Bronchus fibroblast of lung (primary cell): ENCODE measurements around a stretch of chr2.

- RAMPAGE, long total RNA, result no peak
Observed at GRCh38 chr2:111705549-111706401, 178.2 kb downstream of the ANAPC1 start.

GRCh38 chr2:112012364-112012887 is 42.6 kb upstream of the TMEM87B start:
- RAMPAGE, long total RNA, result no peak

DNA sequence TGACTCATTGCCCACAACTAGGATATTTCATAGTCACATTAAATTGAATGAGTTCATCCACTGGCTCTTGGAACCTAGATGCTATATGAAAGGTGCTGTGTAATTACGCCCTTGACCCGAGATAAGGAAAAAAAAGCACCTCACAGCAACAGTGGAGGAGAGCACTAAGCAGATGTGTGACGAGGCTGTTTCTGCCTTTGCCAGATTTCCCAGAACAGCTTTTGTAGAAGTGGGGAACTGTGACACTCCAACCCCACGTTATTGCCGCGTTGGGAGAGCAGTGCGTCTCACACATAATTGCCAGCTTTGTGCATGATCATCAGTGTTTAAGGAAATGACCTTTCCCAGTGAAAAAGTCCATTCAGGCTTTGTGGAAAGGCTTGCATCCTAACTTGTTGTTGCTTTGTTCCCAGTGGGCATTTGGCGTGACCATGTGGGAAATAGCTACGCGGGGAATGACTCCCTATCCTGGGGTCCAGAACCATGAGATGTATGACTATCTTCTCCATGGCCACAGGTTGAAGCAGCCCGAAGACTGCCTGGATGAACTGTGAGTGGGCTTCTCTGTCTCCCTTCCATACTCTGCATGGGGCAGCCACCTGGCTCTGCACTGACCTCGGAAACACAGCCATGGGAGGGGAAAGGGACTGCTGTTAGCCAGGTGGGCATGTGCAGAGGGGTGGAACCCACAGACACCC is 33.1 kb upstream of the TMEM87B start:
- RAMPAGE, long total RNA, result no peak

DNA sequence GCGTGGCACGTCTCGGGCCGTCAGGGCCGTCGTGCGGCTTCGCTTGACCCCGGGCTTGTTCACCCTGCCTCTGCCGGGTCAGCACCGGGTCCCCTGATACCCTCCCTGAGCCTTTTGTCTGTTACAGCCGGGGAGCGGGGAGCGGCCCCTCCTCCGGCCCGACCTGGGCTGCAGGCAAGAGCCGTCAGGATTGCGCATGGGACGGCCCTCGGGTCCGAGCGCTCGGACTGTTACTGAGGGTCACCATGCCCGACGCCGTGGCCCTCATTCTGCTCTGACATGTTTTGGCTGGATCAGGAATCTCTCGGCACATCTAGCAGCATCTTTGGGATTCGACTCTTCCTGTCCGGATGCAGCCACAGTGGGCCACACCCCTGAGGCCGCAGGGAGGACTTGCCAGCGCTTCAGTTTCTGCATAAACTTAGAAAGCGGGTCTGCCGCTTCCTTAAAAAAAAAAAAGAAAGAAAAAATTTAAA is 749 bp downstream of the TMEM87B start:
- RAMPAGE, long total RNA, result no peak

DNA sequence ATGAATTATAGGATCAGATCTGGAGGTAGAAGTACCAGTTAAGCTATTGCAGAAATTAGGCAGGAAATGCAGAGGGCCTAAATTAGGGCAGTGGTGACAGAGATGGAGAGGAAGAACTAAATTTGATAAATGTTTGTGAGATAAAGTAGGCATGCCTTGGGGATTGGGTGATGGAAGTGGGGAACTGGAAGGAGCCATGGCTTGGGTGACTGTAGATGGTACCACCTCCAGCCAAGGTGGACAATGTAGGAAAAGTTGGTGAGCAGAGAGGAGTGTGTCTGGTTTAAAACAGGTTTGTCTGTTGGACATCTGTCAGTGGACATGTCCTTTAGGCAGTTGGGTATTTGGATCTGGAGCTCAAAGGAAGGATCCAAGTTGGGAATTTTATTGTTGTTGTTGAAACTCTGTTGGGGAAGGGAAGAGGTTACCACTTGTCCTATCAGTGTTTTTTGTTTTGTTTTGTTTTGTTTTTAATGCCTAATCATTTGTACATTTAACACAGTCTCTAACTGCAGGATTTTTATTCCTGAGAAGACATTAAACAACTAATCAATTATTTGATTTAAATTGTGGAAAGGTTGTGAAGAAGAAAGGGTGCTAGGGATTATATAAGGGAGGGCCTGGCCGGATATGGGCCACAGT is 3.8 kb downstream of the TMEM87B start:
- RAMPAGE, long total RNA, result no peak

DNA sequence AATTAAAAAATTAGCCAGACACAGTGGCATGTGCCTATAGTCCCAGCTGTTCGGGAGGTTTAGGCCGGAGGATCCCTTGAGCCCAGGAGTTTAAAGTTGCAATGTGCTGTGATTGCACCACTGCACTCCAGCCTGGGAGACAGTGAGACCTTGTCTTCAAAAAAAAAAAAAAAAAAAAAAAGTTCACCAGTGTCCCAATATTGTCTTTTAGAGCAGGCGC is 10.3 kb downstream of the TMEM87B start:
- RAMPAGE, long total RNA, result no peak

DNA sequence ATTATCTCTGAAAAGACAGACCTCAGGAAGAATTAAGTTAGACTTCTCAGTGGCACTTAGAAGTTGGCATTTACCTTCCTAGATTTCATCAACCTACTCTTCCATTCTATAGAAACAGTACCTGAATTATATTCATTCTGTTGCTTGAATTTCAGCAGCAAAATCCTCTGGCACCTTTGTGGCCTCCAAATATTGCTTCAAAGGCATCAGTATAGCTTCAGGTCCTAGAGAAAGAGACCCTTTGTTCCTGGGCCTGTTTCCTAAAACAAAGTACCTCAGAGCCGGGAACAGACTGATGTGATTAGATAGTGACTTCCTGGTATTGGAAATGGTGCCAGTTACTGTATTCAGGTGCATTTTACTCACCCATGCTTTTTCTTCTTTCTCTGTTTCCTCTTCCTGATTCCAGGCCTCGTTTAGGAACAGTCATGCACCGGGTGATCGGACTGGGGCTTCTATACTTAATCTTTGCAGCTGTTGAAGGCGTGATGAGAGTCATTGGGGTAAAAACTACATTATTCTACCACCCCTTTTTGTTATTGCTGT is 34.2 kb downstream of the TMEM87B start:
- RAMPAGE, long total RNA, result no peak

- RAMPAGE, long total RNA, result no peak
Observed at GRCh38 chr2:112155514-112155907, 17.3 kb downstream of the FBLN7 start.

DNA sequence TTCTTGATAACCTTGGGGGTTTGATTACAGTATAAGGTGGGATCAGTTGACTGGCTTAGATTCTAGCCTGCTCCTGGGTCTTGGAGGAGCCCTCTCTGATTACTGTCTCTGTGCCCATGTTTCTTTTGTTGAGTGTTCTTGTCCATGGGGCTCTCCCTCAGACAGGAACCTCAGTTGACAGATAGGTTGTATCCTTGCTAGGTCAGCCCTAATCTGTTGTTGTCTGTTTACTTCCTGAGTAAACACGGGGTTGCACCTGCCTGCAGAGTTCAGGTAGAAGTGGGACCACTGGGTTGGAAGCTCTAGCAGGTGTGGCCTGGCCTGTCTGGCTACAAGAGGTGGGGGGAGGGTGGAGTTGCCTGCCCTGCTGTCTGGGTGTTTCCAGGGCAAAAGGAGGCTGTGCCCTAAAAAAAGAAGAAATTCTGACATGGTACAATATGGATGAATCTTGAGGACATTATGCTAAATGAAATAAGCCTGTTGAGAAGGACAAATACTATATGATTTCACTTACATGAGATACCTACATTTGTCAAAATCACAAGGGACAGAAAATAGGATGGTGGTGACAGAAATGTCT is 32.7 kb downstream of the ZC3H8 start:
- RAMPAGE, long total RNA, result no peak

DNA sequence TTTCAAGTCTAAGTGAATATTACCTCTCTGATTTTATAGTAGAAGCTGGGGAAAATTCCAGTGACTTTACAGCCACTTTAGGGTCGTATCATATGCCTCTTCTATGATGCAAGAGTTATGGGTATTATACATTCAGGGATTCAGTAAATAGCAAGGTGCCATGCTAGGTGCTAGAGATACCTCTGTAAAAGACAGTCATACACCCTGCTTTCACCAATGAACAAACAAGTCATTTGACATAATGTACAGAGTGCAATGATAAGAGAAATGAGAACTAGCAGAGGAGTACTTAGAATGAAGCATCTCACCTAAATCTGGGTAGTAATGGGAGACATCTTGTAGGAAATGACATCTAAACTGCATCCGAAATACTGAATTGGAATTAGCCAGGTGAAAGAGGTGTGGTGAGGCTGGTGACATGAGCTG is 21.2 kb downstream of the ZC3H6 start:
- RAMPAGE, long total RNA, result no peak

DNA sequence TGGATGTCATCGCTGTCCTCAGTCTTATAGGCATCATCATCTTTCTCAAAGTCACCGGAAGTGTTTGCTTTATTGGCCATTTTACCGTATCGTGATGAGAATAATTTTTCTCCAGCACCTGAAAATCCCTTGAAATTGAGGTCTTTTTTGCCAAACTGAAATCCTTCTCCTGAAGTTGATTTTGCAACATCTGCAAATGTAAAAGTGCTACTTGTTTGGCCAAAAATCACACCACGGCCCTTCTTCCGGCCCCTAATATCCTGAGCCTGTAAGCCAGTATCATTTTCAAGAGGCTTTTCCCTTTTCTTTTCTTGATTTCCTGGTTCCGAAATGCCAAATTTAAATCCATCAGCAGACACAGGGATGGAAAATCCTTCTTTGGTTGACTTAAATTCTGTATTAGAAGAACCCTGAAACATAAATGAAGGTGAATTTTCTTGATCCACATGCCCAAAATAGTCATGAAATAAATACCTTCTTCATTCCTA is 43.6 kb downstream of the RGPD8 start:
- RAMPAGE, long total RNA, result no peak

- RAMPAGE, long total RNA, result no peak
Observed at GRCh38 chr2:112543014-112543129, 607 bp downstream of the POLR1B start.

GRCh38 chr2:112543130-112543703 is 952 bp downstream of the POLR1B start:
- RAMPAGE, long total RNA, result no peak

DNA sequence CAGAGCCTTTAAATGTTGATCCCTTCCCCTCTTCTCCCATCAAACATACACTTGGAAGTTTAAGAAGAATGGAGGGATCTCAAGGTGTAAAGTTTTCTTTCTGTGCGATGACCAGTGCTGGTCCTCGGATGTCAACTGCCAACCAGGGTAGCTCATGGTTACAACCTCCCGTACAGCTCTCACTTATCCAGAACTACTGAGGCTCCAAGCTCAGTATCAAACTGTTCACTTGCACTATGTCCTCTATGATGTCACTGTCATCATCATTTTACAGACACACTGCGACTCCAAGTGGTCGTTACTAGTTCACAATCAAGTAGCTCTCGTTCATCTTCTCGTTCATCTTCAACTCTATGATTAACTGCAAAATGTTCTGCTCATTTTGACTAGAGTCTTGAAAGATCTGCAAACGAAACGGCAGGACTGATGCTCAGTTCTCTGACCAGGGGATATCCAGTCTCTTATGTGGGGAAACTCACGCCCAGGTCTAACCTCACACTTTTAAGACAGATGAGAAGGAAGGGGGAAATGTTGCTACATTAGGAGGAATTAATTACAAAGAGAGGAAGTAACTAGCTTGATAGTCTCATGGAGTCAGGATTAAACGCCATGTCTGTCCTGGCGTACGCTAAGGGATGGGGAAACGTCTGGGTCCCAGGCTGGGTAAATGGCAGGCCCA is 929 bp upstream of the CHCHD5 start:
- RAMPAGE, long total RNA, result no peak

DNA sequence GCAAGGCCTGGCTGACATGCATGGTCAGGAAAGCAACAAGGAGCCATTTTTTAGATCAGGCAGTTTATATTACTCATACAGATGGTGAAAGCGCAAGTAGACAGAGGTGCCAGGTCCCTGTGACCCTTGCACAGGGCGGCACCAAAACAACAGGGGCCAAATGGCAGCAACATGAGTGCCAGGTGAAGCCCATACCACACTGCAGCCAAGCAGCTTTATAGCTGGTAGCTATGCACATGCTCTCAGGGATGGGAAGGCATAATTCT is 22.2 kb downstream of the CHCHD5 start:
- RAMPAGE, long total RNA, result no peak

DNA sequence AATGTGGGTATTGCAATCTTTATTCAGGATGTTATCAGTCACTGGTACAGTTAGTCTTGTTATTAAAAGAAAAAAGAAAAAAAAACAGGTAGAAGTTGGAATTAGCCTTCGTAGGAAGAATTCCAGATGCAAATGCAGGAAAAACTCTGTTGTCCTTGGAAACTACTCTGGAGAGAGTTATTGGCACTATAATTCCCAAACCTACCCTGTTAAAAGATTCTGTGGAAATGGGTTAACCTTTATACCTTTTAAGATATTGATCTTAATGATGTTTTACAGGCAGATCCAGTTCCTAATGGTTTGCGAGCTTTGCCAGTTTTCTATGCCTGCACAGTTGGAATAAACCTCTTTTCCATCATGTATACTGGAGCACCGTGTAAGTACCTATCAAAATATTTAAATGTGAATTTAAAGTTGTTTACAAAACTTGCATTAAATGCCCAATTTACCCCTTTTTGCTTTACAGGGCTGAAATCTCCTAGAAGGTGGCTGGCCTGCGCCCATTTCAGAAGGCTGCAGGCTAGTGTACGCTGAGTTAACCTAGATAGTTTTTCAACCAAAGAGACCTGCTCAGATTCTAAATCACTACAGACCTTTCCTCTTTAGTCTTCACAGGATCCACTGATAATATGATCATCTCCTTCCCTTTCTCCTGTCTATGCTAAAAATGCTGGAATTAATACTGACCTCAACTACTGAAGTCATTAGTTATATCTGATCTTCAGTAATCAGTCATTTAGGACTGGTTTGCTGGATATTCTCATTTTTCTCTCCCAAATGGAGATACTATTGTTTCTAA is 6.9 kb downstream of the SLC20A1 start:
- RAMPAGE, long total RNA, result no peak

DNA sequence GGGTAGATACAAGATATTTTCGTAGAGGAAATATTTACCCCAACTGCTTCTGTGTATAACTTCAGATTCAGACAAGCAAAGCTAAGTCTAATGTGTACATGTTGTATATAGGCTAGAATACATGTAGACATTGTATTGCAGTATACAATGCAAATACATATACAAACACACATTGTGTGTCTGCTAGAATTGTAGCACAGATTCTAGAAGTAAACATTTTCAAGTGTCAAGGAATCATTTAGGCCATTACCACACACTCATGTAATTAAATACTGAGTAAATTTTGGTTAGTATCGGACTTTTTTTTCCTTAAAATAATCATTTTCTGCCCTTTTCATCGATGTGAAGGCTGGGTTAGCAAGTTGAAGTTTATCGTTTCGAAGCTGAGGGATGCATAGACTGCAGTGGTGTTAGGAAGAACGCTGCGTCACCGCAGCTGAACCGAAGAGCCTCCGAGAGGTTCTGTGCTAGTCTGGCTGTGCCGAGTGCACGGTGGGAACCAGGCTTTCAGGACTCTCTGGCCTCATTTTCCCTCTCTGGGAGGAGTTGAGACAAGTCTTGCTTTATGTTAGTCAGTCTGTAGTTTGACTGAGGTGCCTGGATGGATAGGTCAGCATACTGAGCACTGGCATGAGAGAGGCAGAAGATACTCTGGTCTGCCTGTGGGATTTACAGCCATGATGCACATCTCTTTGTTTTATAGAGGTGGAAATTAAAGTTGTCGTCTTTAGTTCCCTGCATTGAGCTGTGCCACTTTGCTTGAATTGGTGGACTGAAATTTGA is 12.1 kb downstream of the SLC20A1 start:
- RAMPAGE, long total RNA, result no peak

- RAMPAGE, long total RNA, result no peak
Observed at GRCh38 chr2:112664361-112665244, 18.9 kb downstream of the SLC20A1 start.

GRCh38 chr2:112673796-112674504 is 28.2 kb downstream of the SLC20A1 start:
- RAMPAGE, long total RNA, result no peak

DNA sequence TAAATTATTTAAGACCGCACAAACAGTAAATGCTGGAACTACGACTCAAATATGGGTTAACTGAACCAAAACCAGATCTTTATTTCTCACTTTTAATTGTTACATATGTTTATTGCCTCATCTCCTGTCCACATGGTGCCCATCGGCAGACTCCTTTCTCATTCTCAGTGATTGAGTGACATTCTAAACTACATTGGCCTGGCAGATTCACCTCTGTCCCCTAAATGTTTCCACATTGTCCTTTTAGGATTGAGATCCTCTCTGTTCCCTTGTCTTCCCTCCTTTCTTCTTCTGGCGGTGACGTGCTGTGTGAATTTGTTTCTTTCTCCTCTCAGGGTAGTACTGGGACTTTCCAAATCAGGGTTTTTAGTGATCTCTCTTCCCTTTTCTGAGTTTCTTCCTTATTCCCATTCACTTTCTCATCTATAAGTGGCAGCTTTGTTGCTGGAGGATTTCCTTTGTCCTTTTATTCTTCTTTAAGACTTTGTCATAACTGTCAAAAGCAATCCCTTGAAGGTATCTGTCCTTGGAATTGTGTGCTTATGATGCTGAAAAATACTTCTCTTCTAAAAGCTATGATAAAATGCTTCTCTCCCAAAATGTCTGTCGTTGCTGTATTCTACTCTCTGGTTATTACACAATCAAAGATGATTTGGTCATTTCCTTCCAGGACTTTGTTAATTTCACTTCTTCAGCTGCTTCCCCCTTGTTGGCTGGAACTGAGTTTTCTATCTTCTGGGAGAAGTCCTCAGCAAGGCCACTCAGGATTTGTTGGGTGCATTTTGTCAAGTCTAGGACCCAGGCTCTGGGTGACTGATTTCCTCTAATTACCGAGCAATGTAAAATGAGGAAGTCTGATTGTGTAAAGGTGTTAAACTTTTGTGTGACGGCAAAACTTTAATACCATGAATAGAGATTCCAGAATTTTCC is 4.8 kb upstream of the IL1B start:
- RAMPAGE, long total RNA, result no peak